PFSK-1 (cell line): ENCODE measurements around a stretch of chr6.

DNA sequence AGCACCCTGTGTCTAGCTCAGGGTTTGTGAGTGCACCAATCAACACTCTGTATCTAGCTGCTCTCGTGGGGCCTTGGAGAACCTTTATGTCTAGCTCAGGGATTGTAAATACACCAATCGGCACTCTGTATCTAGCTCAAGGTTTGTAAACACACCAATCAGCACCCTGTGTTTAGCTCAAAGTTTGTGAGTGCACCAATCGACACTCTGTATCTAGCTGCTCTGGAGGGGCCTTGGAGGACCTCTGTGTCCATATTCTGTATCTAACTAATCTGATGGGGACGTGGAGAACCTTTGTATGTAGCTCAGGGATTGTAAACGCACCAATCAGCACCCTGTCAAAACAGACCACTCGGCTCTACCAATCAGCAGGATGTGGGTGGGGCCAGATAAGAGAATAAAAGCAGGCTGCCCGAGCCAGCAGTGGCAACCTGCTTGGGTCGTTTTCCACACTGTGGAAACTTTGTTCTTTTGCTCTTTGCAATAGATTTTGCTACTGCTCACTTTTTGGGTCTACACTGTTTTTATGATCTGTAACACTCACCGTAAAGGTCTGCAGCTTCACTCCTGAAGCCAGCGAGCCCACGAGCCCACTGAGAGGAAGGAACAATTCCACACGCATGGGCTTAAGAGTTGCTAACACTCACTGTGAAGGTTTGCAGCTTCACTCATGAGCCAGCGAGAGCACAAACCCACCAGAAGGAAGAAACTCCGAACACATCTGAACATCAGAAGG, 11.3 kb downstream of the MUC22 start:
- RRBS, result no CpG with 5 or more reads among the region's 14 CpGs

GRCh38 chr6:31036032-31036309, 25.7 kb downstream of the MUC22 start:
- RRBS, result no CpG with 5 or more reads among the region's 3 CpGs

- RRBS, result no CpG with 5 or more reads among the region's 1 CpG
These were observed 47.2 kb downstream of the MUC22 start for GRCh38 chr6:31057429-31057833.

DNA sequence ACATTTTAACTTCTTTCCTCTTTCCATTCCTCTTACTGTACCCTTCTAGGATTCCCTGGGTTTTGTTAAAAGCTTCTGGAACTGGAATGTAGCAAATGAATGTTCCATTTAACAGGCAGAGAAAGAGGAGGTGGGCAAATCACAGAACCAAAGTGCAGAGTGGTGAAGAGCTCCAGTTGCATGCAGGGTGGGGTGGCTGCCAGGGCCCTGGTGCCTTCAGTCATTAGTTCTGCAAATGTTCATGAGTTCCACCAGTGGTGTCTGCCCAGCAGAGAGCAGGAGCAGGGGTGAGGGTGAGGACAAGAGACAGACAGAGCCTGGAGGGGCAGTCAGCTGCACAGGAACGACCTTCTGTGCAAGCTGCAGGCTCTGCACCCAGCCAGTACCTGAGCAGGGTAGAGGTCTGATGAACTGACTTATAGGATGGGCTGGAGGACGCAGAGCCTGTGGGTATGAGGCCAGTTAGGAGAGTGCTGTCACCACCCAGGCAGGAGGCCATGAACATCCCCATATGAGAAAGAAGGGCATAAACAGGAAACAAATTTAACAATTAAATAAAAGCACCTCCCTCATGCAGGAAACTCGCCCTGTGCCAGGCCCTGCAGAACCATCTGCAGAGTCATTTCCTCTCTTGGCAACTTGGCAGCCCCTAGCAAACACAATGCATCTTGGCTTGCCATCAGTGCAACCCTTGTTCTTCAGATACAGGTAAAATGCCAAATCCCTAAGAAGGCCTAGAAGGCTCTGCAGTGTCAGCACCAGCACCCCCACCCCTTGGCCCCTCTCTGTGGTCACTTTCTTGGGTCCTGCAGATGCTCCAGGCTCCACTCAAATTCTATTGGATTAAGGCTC, 18.0 kb downstream of the C6orf15 start:
- RRBS, result no CpG with 5 or more reads among the region's 3 CpGs

DNA sequence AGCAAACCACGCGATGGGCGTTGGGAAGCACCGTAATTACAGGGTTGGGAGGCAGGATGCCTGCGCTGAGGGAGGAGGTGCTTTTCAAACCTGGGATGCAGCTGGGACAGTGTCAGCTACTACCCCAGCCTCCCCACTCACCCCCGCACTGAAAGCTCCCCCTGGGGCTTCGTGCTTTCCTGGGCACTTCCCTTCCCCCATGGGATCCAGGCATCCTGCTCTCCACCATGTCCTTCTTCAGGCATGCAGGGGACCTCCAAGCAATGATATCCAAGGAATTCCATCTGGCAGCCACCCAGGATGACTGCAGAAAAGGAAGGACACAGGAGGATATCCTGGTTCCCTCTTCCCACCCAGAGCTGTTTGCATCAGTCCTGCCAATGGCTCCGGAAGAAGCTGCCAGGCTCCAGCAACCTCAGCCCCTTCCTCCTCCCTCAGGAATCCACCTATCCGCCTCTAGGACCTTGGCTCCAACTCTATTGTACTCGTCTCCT, 581 bp upstream of the PSORS1C2 start:
- RRBS, result no CpG with 5 or more reads among the region's 10 CpGs

- RRBS, result no CpG with 5 or more reads among the region's 3 CpGs
These were observed 9.1 kb downstream of the CCHCR1 start for GRCh38 chr6:31148604-31148814.

GRCh38 chr6:31164892-31165735, 5.4 kb downstream of the POU5F1 start:
- RRBS, result no CpG with 5 or more reads among the region's 17 CpGs

GRCh38 chr6:31175778-31176329, 5.4 kb upstream of the POU5F1 start:
- RRBS, result no CpG with 5 or more reads among the region's 5 CpGs

- RRBS, result no CpG with 5 or more reads among the region's 10 CpGs
These were observed 2.5 kb downstream of the HLA-B start for GRCh38 chr6:31354343-31355075.

DNA sequence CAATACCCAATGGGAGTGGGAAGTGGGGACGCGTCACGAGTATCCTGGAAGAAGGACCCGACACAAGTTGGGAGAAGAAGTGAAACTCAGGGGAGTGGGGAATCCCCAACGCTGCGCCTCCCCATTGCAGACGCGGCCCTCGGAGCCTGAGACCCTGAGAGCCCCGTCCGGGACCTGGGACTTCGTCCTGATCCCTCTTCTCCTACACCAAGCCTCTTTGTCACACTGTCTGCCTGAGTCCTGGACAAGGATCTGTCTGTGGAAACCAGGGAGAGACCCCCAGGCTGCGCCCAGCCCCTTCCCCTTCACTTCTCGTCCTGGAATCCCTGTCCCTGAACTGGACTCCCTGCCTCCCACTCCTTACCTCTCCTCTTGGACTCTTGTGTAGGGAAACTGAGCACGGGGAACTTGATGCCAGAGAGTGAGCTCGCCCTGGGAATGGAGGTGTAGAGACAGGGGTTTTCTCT, 304 bp upstream of the HLA-B start:
- RRBS, result no CpG with 5 or more reads among the region's 16 CpGs

DNA sequence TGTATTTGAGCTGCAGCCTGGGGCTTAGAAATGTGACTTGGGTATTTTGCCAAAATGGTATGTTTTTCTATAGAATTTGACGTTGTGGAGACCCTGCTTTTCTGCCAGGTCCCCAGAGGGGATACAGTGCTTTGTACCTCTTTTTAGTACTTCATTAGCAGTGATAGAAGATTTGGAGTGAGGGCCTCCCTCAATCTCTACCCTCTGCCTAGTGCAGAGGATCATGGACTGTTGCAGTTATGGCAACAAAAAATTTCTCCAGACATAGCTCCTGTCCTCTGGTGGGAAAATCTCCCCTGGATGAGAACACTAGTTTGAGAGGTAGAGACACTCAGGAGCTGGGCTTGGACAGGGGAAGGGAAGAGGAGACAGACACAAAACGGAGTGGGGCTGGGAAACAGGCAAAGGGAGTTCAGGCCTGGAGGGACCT, 18.1 kb downstream of the MICA start:
- RRBS, result no CpG with 5 or more reads among the region's 2 CpGs

DNA sequence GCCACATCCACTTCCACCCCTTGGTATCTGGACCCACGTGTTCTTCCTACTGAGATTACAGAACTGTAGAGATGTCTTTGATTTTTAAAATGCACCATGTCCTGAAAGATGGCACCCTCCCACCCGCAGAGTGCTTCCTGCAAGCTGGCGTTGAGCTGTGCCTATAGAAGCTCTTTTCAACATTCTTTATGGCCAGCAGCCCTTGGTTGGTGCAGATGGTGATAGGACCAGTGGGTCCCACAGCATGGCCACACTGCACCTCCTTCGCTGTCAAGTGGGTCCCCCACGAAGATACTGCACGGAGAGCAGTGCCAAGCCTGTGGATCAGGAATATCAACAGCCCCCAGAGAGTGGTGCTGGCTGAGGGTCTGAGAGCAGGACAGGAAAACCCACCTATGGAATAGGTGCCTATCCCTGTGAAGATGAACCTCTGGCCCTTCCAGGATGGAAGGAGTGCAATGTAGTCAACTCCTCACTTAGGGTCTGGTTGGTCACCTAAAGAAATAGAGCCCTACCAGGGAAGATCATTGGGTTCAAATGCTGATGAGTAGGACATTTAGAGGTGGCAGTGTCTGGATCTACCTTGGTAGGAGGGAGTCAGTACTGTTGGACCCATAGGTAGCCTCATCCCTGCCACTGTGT, 33.7 kb upstream of the MICB start:
- RRBS, result no CpG with 5 or more reads among the region's 6 CpGs

GRCh38 chr6:31473791-31475028, 23.7 kb upstream of the MICB start:
- RRBS, result no CpG with 5 or more reads among the region's 12 CpGs

GRCh38 chr6:31495052-31495610, 2.8 kb upstream of the MICB start:
- RRBS, result no CpG with 5 or more reads among the region's 7 CpGs

GRCh38 chr6:31529386-31530109, 786 bp downstream of the MCCD1 start:
- RRBS, result no CpG with 5 or more reads among the region's 12 CpGs

DNA sequence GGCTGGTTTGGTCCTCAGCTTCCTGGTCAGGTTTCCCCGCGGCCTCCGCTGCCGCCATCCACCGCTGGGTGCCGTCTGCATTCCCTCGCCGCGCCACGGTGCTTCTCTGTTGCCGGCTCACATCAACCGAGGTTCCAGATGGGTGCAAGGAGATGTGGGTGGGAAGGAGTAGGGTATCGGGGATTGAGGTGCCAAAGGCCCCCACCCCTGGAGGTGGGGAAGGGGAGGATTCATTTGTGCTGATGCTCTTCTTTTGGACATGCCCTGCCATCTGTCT, 5.8 kb downstream of the MCCD1 start:
- RRBS, result no CpG with 5 or more reads among the region's 13 CpGs

DNA sequence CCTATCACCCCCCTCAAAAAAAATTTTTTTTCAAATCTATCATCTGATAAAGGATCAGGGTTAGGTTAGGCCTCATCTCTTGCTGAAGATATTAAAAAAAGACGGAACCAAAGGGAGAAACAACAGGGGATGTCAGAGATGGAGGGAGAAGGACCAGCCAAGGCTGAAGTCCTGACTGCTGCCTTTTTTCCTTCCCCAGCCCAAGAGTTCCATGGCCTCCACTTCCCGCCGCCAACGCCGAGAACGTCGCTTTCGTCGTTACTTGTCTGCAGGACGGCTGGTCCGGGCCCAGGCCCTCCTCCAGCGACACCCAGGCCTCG, 516 bp downstream of the NFKBIL1 start:
- RRBS, result 79% methylated on average over 3 of the region's 13 CpGs

DNA sequence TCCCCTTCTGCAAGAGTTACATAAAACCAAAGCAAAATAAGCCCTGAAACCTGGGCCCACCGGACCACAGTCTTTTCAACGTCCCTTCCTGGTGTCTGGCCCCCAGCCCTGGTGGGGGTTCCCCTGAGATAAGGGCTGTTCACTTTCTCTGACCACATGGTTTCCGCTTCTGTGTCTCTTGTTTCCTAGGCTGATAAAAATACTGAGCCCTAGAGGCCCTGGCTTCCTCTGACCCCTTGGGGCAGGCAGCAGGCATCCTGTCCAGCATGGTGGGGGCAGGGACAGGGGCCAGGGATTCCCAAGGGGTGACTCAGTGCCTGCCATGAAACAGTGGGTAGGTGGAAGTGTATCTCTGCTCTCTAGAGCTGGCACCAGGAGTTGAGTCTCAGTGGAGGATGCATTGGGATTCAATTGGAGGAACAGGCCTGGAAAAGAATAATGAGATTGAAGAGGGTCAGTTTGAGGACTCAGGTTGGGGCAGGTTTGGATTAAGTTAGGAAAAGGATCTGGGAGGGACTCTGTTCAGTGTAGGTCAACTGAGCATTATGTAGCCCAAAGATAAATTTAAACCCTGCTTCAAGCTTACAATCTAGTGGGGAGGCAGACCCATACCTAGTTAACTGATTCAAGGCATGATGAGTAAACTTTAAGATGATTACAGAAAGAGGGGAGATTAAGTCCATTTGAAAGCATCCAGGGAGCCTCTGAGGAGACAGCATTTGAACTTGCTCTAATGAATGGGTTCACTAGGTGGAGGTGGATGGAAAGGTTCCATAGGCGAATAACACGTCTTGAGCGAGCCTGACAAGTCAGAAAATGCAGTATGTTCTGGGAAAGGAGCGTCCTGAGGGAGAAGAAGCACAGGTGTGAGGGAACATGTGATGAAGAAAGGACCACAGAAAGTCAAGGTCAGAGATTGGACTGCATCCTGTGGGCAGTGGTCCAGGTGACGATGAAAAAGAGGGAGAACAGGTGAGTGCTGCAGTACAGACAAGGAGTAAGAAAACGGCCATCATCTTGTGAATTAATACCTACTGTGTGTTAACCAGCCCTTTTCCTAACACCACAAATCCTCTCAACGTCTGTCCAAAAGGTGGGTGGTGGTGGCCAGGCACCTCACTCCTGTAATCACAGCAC, 11.4 kb upstream of the LTA start:
- RRBS, result no CpG with 5 or more reads among the region's 10 CpGs

- RRBS, result no CpG with 5 or more reads among the region's 15 CpGs
These were observed 344 bp downstream of the C6orf47 start for GRCh38 chr6:31660209-31660659.